ENCODE measurements around a stretch of chr18.

- RRBS, result no CpG with 5 or more reads among the region's 8 CpGs
These were observed 20.4 kb downstream of the SALL3 start for GRCh38 chr18:78999975-79000406.

GRCh38 chr18:79062685-79063274 lies 6.4 kb upstream of the ATP9B start:
- RRBS, result no CpG with 5 or more reads among the region's 11 CpGs

DNA sequence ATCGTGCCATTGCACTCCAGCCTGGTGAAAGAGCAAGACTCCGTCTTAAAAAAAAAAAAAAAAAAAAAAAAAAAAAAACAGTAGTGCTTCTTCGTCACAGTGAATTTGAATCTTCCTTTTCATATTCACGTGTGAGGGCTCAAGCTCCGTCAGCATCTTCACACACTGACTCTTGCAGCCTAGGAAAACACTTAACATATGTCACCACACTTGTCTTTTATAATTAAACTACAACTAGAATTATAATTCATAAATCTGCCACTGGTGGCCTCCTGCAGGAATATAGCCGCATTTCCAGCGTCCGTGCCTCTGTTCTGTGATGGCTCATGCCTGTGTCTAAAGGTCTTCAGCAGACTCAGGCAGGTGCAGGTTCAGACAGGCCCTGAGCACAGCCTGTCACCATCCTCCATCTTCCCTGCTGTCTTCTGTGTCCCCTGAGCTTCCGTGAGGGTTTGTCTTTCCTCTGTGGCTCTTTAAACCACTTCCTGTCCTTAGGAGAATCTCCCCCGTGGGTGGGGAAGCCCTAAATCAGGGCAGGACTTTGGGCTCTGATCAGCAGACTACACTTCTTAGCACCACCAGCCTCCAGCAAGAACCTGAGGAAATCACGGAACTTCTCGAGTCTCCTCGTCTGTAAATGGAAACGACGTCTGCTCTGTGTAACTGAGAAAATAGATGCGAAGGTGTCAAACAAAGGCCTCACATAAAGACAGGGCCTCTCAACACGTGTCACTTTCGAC lies 24.2 kb upstream of the NFATC1 start:
- RRBS, result no CpG with 5 or more reads among the region's 18 CpGs

- RRBS, result no CpG with 5 or more reads among the region's 16 CpGs
These were observed 8.8 kb downstream of the NFATC1 start for GRCh38 chr18:79404495-79405062.

DNA sequence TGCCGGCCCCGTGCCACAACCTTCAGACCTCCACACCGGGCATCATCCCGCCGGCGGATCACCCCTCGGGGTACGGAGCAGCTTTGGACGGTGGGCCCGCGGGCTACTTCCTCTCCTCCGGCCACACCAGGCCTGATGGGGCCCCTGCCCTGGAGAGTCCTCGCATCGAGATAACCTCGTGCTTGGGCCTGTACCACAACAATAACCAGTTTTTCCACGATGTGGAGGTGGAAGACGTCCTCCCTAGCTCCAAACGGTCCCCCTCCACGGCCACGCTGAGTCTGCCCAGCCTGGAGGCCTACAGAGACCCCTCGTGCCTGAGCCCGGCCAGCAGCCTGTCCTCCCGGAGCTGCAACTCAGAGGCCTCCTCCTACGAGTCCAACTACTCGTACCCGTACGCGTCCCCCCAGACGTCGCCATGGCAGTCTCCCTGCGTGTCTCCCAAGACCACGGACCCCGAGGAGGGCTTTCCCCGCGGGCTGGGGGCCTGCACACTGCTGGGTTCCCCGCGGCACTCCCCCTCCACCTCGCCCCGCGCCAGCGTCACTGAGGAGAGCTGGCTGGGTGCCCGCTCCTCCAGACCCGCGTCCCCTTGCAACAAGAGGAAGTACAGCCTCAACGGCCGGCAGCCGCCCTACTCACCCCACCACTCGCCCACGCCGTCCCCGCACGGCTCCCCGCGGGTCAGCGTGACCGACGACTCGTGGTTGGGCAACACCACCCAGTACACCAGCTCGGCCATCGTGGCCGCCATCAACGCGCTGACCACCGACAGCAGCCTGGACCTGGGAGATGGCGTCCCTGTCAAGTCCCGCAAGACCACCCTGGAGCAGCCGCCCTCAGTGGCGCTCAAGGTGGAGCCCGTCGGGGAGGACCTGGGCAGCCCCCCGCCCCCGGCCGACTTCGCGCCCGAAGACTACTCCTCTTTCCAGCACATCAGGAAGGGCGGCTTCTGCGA lies 15.0 kb downstream of the NFATC1 start:
- RRBS, result 89% methylated on average over 4 of the region's 78 CpGs

DNA sequence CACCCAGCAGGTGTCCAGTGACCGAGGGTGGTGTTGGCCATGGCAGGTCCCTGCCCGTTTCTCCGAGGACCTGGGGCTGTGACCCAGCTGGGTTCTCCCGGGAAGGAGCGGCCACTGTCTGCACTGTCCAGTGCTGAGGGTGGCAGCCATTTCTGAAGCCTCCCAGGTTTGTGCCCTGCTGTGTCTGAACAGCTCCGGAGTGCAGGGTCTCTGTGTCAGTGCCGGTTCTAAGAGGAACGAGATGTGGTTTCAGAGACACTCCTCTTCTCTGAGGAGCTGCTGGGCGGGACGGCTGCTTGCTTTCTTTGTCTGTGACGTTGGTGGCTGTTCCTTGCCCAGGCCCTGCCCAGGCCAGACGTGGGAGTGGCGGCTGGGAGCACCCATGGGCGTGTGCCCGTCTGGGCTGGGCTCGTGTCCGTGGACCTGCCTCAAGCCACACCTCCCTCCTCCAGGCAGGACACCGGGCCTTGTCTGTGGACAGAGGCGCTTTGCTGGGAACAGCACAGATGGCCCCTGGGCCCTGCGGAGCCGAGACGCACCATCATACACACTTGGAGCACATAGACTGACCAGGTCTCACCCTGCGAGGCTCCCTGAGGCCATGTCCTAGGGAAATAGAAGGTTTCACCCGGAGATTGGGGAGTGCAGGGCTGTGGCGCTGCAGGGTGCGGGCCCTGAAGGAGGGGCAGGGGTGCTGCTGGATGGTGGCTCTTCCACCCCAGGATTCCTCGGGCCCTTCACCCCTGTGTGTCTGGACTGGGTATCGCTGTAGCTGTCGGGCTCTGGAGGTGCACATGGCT lies 45.0 kb downstream of the NFATC1 start:
- RRBS, result 94% methylated on average over 3 of the region's 29 CpGs

DNA sequence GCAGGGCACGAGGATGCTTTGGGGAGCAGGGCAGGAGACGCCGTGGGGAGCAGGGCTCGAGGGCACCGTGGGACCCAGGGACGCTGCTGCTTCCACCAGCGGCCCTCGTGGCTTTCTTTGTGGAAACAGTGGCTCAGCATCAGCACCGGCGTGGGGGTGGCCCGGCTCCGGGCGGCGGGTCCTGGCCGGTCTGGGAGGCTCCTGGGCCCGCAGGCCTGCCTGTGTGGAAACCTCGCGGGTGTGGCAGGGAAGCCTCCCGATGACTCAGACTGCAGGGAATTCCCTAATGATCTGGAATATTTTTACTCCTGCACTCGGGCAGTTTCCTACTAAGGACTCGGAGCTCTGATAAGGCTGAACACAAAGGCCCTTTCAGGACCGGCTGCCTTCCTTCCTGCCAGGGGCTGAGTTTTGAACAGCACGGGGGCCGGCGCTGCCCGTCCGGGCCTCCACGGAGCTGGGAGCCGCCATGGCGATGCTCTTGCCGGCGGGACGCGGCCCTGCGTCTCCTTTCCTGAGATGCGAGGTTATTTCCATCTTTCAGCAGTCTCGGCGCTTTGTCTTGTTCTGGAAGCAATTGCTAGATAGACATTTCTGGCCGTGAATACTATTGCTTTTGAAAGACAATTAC lies 62.7 kb downstream of the NFATC1 start:
- RRBS, result no CpG with 5 or more reads among the region's 39 CpGs

- RRBS, result no CpG with 5 or more reads among the region's 19 CpGs
These were observed 4.5 kb downstream of the CTDP1 start for GRCh38 chr18:79684020-79684633.

DNA sequence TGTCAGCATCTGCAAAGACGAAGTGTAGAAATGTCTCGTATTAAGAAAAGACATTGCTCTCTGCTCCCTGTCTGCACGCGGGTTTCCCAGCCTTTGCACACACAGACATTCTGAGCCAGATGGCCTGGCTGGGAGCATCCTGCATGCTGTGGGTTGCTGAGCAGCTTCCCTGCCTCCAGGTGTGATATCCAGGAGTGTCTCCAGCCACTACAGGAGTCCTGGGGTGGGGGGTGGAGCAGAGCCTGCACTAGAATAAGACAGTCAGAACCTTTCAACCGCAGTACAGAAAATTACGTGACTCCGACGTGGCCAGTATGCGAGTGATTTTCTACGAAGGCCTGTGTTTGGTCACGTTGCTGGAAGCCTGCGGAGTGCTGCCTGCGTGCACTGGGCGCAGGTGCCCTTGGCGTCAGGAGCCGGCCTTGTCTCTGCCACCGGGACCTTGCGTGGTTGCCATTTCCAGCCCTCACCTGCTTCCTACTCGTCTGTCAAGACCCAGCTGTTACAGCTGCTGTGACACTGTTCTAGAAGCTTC lies 11.0 kb downstream of the CTDP1 start:
- RRBS, result no CpG with 5 or more reads among the region's 19 CpGs

DNA sequence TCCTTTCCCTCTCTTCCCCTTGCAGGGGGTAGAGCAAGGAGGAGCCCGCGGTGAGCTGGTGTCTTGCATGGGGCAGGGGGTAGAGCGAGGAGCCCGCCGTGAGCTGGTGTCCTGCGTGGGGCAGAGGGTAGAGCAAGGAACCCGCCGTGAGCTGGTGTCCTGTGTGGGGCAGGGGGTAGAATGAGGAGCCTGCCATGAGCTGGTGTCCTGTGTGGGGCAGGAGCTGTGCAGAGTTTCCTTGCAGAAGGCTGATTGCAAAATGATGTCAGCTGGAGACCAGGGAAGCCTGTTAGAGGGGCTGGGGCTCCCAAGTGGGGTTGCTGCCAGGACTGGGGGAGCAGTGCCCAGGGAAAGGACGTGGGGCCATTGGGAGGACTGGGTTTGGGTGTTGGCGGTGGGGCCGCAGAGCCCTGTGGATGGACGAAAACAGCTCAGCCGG lies 13.0 kb downstream of the CTDP1 start:
- RRBS, result no CpG with 5 or more reads among the region's 13 CpGs

DNA sequence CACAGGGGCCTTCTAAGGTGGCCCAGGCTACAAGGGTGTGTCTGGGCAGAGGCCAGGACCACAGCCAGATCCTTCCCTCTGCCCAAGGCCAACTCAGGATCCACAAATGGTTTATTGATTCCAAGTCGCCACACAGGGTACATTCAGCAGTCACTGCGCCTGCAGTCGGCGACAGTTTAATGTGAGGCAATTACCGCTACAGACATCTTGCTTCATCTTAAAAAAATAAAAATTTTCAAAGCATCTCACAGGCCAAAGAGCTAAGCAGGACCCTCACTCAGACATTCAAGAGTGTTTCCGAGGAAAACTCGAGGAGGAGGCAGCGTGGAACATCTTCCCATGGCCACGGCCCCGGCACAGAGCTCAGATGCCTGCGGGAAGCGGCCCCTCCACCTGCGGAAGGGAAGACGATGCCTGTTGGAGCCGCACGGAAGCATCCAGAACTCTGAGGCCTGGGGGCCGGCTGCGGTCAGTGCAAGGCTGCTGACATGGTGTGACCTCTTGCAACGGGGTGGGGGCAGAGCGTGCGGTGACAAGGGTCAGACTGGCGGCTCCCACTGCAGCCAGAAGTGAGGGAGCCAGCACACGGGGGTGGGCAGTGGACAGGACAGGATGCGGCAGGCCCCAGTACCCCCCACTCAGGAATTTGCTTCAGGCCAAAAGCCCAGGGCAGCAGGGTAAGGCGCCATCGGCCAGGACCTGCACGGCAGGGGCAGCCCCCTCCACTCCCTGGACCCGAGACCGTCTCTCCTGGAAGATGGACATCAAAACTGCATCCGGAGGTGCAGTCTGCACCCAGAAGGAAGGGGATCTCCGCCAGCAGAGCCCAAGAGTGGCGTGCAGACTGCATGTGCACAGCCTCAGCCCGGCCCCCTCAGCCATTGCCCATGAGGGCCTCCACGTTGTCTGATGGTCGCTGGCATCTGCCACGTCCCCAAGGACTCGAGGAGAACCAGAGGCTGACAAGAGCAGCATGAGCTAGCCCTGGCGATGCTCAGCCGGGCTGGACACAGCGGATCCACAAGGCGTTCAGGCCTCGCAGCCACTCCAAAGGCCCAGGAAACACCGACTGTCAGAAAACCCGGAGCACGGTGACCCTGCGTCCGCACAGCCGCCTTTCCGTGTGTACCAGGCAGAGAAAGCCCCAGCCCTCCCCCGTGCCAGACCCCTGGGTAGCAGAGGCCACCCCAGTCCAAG lies 48.7 kb downstream of the SLC66A2 start:
- RRBS, result no CpG with 5 or more reads among the region's 50 CpGs

GRCh38 chr18:79912328-79913637 lies 38.7 kb downstream of the SLC66A2 start:
- RRBS, result no CpG with 5 or more reads among the region's 44 CpGs

DNA sequence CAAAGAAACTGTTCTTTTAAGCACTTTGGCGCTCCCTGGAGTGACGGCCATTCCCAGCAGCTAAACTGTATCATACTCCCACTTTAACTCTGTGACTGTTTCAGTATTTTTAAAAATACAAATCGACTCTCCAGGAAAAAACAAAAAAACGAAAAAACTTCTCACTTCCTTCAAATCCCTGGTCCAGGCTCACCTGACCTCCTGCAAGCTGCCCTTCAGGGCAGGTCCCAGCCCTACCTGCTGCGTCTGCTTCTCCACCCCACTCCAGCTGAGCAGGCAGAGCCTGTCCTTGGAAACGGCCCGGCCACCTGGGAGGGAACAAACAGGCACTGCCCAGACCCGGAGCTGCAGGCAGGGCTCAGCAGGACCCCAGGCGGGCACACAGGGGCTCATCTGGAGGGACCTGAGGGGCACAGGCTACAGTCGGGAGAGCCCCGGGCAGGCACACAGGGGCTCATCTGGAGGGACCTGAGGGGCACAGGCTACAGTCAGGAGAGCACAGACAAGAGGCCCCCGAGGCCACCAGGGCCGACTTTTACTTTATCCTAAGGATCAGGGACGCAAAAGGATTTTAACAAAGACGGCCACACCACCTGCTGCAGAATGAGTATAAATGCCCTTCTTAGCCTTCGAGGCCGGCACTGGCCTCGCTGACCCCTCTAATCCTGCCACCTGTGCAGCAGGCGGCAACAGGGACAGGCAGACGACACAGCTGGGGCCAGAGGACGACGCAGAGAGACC lies 24.4 kb downstream of the SLC66A2 start:
- RRBS, result 97% methylated on average over 2 of the region's 22 CpGs

DNA sequence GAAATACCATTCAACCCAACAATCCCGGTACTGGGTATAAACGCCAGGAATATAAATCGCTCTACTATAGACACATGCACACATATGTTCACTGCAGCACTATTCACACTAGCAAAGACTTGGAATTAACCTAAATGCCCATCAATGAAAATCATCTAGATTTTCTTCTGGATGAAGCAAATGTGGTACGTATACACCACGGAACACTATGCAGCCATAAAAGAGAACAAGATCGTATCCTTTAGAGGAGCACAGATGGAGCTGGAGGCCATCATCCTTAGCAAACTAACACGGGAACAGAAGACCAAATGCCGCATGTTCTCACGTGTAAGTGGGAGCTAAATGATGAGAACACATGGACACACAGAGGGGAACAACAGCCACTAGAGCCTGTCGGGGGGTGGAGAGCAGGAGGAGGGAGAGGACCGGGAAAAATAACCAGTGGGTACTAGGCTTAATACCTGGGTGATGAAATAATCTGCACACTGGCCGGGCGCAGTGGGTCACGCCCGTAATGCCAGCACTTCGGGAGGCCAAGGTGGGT lies 11.5 kb downstream of the SLC66A2 start:
- RRBS, result 80% methylated on average over 1 of the region's 16 CpGs

DNA sequence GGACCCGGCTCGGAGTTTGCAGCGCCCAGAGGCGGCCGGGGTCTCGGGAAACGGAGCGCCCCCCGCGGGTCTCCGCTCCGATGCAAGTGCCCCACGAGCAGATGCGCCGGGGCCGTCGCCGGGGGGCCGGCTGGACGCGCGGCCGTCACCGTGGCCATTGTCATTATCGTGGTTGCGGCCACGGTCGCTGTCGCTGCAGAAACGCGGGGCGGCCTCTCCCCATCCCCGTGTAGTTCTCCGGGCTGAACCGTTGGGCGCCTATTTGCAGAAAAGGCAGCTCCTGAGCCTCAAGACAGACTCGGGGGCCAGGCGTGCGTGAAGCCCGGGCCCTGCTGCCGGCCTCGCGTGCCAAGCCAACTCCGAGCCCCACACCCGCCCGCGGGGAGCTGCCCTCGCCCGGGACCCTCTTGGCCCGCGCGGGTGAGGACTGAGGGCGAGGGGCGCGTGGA lies 609 bp upstream of the SLC66A2 start:
- RRBS, result 32% methylated on average over 27 of the region's 55 CpGs

GRCh38 chr18:79954199-79954796 lies 2.8 kb upstream of the SLC66A2 start:
- RRBS, result no CpG with 5 or more reads among the region's 7 CpGs

- RRBS, result no CpG with 5 or more reads among the region's 19 CpGs
These were observed 9.1 kb downstream of the HSBP1L1 start for GRCh38 chr18:79973479-79974089.

GRCh38 chr18:80112676-80113166 lies 3.7 kb downstream of the ADNP2 start:
- RRBS, result no CpG with 5 or more reads among the region's 1 CpG